K562 (cell line): ENCODE data around the gene ELL2.

DNA sequence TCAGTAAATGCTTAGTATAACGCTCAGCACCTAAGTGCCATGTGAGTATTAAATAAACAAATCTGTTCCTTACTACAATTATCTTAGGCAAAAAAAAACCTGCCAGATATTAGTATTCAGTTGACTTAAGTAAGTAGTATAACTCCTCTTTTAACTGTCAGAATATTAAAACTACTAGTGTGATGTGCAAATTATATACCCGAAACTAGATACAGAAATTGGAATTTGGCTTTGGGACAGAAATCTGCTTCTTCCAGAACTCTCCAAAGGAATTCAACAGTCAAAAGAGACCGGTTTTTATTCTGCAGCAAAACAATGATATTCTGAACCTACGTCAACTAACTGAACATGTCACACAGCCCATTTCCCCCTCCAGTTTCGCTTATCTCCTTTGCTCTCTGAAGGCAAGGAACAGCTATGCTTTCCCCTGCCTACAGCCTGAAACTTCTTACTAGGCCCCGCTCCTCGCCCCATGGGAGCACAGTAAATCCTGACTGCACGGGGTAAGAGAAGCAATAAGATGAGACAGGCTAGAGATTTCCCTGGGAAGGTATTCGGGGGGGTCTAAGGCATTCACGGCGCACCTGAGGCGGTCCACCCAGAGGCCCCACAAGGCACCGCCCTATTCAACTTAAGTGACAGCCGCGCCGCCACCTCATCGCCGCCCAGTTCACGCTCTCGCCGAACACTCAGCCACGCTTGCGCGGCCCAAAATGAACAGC lies 488 bp downstream of the SKIC3 start:
- RAMPAGE, long total RNA = no peak
- RRBS = no CpG with 5 or more reads among the region's 24 CpGs
PRO-cap:
- standard = bidirectional peak, plus-strand start at position 668 of the sequence, minus-strand start at position 628 of the sequence
- CoPRO, capped RNA only, 2 experiments = no peak in any of the 2 experiments
- CoPRO, capped and uncapped RNA, 2 experiments = no peak in any of the 2 experiments
- CoPRO, uncapped RNA only, 2 experiments = no peak in any of the 2 experiments
CAGE:
- cytosol, long polyA plus RNA = no peak
- long polyA plus RNA = no peak
- nucleolus, long total RNA = no peak
- nucleus, long polyA plus RNA = no peak

DNA sequence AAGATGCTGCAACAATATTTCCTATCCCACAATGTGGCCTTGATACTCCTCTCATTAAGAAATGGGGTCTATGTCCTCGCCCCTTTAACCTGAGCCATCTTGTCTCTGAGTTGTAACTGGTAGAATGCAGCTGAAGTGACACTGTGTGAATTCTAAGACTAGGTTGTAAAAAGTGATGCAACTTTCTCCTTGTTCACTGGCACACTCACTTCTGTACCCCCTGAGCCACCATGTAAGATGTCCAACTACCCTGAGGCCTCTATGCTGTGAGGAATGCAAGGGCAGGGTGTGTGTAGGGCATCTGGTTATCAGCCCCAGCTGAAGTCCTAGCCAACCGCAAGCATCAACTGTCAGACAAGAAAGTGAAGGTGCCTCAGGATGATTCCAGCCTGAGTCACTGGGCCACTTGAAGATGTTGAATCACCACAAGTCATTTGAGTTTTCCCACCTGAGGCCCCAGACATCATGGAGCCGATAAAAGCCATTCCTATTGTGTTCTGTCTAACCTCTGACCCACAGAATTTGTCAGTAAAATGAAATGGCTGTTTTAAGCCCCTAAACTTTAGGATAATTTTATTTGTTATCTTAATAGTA lies 18.8 kb upstream of the RHOBTB3 start:
- RAMPAGE, long total RNA = no peak
- RRBS = no CpG with 5 or more reads among the region's 3 CpGs
PRO-cap:
- standard = bidirectional peak, plus-strand start at position 433 of the sequence, minus-strand start at position 268 of the sequence
- CoPRO, capped RNA only, 2 experiments = peak in 2 of 2 experiments; most common plus-strand start position 433 of the sequence (in 1); most common minus-strand start position 364 of the sequence (in 2)
- CoPRO, capped and uncapped RNA, 2 experiments = peak in 2 of 2 experiments; most common plus-strand start position 350 of the sequence (in 1); most common minus-strand start position 268 of the sequence (in 1)
- CoPRO, uncapped RNA only, 2 experiments = peak in 1 of 2 experiments; most common plus-strand start position 168 of the sequence (in 1); most common minus-strand start position 167 of the sequence (in 1)
CAGE:
- cytosol, long polyA plus RNA = no peak
- long polyA plus RNA = no peak
- nucleolus, long total RNA = no peak
- nucleus, long polyA plus RNA = no peak

DNA sequence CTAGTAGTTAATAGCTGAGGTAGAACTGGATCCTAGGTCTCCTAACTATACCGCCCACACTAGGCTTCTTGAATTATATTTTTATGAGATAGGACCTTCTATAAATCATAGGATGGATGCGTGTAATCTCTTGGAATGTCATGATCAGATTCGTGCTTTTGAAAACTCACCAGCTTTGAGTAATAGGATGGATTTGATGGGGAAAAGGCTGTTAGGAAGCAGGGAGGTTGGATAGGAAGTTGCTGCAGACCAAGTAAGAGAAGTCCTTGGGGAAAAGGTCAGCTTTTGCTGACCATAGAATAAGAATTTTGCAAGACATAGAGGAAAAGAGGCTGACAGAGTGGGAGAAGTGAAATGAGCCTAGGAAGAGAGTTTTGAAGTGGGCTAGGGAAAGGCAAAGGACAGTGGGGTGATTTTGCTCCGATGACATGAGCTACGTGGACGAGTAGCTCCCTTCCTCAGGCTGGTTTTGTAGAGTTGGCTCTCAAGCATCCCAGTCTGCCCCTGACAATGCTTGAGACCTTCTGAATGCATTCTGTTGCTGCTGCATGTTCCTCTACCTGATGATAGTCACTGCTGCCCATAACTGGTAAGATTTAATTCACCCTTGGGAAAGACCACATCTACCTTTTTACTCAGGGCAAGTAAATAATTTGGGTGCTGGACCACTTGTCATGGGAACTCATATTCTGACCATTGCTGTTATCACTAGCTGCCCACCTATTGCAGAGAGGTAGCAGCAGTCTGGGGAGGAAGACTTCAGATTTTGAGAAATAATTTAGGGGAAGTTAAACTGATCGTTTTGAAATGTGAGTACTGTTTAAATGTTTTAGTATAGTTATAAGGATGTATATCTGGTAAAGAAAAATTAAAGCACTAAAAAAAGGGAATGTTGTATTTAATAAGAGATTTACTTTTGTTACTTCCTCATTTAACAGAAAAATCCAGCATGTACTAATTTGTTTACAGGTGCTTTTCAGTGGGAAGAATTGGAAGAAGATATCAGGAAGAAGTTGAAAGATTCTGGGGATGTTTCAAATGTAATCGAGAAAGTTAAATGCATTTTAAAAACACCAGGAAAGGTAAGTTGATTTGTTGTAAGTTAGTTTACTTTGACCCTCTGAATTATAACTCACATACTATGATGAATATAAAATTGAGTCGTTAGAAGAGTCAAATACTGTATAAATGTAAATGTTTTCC lies 31.8 kb downstream of the RHOBTB3 start:
- RAMPAGE, long total RNA = no peak
- RRBS = no CpG with 5 or more reads among the region's 9 CpGs
PRO-cap:
- standard = no peak
- CoPRO, capped RNA only, 2 experiments = no peak in any of the 2 experiments
- CoPRO, capped and uncapped RNA, 2 experiments = no peak in any of the 2 experiments
- CoPRO, uncapped RNA only, 2 experiments = peak in 1 of 2 experiments; most common plus-strand start position 474 of the sequence (in 1)
CAGE:
- cytosol, long polyA plus RNA = no peak
- long polyA plus RNA = no peak
- nucleolus, long total RNA = no peak
- nucleus, long polyA plus RNA = no peak

- RAMPAGE, long total RNA = no peak
- RRBS = no CpG with 5 or more reads among the region's 14 CpGs
PRO-cap:
- standard = no peak
- CoPRO, capped RNA only, 2 experiments = no peak in any of the 2 experiments
- CoPRO, capped and uncapped RNA, 2 experiments = no peak in any of the 2 experiments
- CoPRO, uncapped RNA only, 2 experiments = no peak in any of the 2 experiments
CAGE:
- cytosol, long polyA plus RNA = no peak
- long polyA plus RNA = no peak
- nucleolus, long total RNA = no peak
- nucleus, long polyA plus RNA = no peak
Observed at GRCh38 chr5:95857857-95858551, 35.5 kb upstream of the GLRX start.

DNA sequence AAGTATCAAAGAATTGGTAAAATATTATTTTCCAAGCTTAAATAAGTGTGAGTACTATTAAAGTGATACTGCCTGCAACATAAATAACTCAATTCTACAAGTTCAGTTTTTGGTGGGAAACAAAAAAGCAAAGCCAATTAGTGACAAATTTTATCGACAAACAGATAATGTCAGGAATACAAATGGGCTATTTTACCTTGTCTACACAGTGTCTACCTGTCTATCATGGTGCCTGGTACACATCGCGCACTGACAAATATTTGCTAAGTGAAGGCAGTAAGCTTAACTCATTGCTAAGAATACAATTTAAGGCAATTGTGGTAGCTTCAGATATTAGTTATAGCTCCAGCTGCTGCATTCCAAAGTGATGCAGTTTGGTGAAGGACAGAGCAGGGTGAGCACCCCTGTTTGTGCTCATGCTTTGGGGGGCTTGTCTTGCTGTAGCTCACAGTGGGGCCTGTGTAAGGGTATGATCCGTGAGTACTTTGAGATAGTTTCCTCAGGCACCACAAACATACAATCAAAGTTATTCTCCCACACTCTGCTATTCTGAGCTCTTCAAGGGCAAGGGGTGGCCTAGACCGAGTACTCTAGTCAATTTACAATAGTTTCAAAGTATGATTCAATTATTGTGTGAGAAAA lies 24.8 kb downstream of the ELL2 start:
- RAMPAGE, long total RNA = no peak
- RRBS = no CpG with 5 or more reads among the region's 5 CpGs
PRO-cap:
- standard = no peak
- CoPRO, capped RNA only, 2 experiments = no peak in any of the 2 experiments
- CoPRO, capped and uncapped RNA, 2 experiments = no peak in any of the 2 experiments
- CoPRO, uncapped RNA only, 2 experiments = no peak in any of the 2 experiments
CAGE:
- cytosol, long polyA plus RNA = no peak
- long polyA plus RNA = no peak
- nucleolus, long total RNA = no peak
- nucleus, long polyA plus RNA = no peak

- RAMPAGE, long total RNA = no peak
- RRBS = no CpG with 5 or more reads among the region's 5 CpGs
PRO-cap:
- standard = no peak
- CoPRO, capped RNA only, 2 experiments = no peak in any of the 2 experiments
- CoPRO, capped and uncapped RNA, 2 experiments = no peak in any of the 2 experiments
- CoPRO, uncapped RNA only, 2 experiments = no peak in any of the 2 experiments
CAGE:
- cytosol, long polyA plus RNA = no peak
- long polyA plus RNA = no peak
- nucleolus, long total RNA = no peak
- nucleus, long polyA plus RNA = no peak
Observed at GRCh38 chr5:95940532-95941505, 20.8 kb downstream of the ELL2 start.

DNA sequence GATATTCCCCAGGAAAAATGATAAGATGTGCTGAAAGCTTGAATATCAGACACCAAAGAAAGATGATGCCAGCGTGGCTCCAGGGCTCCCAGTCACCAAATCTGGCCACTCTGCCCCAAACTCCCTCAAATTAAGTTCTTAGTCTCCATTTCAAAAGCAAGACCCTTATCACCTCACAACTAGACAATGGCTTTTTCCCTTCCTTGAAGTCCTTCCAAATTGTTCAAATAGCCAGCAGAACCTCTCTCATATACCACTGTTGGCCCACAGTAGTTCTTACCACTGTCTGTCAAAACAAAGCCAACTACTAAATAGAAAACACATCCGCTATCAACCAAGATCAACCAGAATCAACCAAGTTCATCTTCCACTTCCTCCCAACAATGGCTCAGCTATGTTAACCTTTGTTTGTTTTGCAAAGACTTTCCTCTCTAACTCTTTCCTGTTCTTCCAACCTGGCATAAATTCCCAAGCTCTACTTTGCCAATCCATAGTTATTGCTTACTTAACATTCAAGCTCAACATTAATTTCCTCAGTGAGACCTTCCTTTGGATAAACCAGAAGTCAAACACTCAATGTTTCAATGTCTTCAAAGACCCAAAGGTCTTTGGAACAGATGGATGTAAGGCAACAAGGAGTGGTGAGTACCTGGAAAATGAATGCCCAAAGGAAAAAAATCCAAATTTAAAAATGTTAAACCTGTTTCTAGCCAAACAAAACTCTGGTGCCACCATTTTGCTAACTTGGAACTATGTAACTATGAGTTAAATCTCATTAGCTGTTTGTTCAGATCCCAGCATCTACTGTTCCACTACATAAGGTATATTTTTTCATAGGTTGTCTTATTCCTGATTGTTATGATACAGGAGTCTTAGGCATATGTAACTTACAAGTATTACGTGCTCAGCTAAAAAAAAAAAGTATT lies 15.1 kb downstream of the ELL2 start:
- RAMPAGE, long total RNA = no peak
- RRBS = no CpG with 5 or more reads among the region's 3 CpGs
PRO-cap:
- standard = no peak
- CoPRO, capped RNA only, 2 experiments = no peak in any of the 2 experiments
- CoPRO, capped and uncapped RNA, 2 experiments = no peak in any of the 2 experiments
- CoPRO, uncapped RNA only, 2 experiments = no peak in any of the 2 experiments
CAGE:
- cytosol, long polyA plus RNA = no peak
- long polyA plus RNA = no peak
- nucleolus, long total RNA = no peak
- nucleus, long polyA plus RNA = no peak

- RAMPAGE, long total RNA = no peak
PRO-cap:
- standard = no peak
- CoPRO, capped RNA only, 2 experiments = no peak in any of the 2 experiments
- CoPRO, capped and uncapped RNA, 2 experiments = no peak in any of the 2 experiments
- CoPRO, uncapped RNA only, 2 experiments = no peak in any of the 2 experiments
CAGE:
- cytosol, long polyA plus RNA = no peak
- long polyA plus RNA = no peak
- nucleolus, long total RNA = no peak
- nucleus, long polyA plus RNA = no peak
Observed at GRCh38 chr5:95949922-95950330, 11.7 kb downstream of the ELL2 start.

DNA sequence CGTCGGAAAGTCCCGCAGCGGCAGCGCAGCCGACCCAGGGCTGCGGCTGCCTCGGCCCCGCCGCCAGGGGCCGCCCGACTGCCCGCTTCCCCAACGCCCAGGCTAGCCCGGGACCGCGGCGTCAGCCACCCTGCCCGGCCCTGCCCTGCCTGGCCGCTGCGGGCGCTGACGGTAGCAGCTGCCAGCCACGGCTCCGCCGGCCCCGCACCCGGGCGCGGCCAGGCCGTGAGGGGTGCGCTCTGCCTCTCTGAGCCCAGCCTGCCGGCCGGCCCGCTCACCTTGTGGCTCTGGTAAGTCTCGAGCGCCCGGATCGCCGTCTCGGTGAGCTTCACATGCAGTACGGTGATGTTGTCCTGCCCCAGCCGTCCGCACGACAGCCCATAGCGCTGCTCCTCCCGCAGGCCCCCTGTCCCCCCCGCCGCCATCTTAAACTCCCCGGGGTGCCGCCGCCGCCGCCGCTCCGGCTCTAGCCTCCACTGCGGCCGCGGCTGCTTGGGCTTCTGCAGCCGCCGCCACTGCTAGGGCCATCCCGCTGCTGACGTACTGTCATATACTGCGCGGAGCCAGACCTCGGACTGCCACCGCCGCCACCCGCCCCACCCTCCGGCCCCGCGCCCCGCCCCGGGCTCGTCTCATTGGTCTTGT lies at the start of gene ELL2:
Gene ELL2 (minus strand): TSS at position 555 of the 645 bp plus-strand sequence.
- RAMPAGE, long total RNA = start-site peak on the minus strand centred at position 549 of the sequence, 47 bp wide, 62 and 22 reads in 2 replicates
- RRBS = 2% methylated on average over 15 of the region's 75 CpGs
PRO-cap:
- standard = bidirectional peak, plus-strand start at position 174 of the sequence, minus-strand start at position 53 of the sequence; unidirectional peak, minus-strand start at position 283 of the sequence; unidirectional peak, minus-strand start at position 375 of the sequence; bidirectional peak, plus-strand start outside the sequence, minus-strand start at position 577 of the sequence
- CoPRO, capped RNA only, 2 experiments = peak in 2 of 2 experiments; most common minus-strand start position 545 of the sequence (in 1)
- CoPRO, capped and uncapped RNA, 2 experiments = peak in 2 of 2 experiments; most common minus-strand start position 545 of the sequence (in 1)
- CoPRO, uncapped RNA only, 2 experiments = peak in 2 of 2 experiments; most common minus-strand start position 494 of the sequence (in 2)
CAGE:
- cytosol, long polyA plus RNA = no peak
- long polyA plus RNA = no peak
- nucleolus, long total RNA = no peak
- nucleus, long polyA plus RNA = no peak

- RAMPAGE, long total RNA = no peak
- RRBS = no CpG with 5 or more reads among the region's 3 CpGs
PRO-cap:
- standard = no peak
- CoPRO, capped RNA only, 2 experiments = no peak in any of the 2 experiments
- CoPRO, capped and uncapped RNA, 2 experiments = no peak in any of the 2 experiments
- CoPRO, uncapped RNA only, 2 experiments = no peak in any of the 2 experiments
CAGE:
- cytosol, long polyA plus RNA = no peak
- long polyA plus RNA = no peak
- nucleolus, long total RNA = no peak
- nucleus, long polyA plus RNA = no peak
Observed at GRCh38 chr5:96199552-96200094, 233.4 kb downstream of the PCSK1 start.

DNA sequence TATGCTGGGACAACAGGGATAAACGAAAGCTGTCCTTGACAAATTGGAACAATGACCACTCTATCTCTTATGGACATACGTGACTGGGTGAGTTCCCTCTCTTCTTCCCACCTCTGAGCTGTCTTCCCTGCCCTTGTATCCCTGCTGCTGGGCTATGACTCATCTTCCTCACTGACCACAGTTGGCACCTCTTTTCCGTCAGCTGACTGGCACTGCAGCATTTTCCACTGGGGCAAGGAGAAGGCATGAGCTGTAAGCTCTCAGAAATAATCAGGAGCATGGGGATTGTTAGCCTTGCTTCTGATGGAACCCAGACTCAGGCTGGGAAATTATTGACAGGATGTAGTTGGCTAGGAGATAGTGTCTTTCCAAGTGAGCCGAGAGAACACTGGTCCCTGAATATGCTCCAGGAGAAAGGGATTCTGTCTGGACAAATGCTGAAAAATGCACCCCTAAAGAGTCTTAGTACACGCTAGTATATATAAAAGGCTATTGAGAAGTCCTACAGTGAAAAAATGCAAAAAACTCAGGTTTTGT lies 48.6 kb downstream of the PCSK1 start:
- RAMPAGE, long total RNA = no peak
- RRBS = no CpG with 5 or more reads among the region's 5 CpGs
PRO-cap:
- standard = no peak
- CoPRO, capped RNA only, 2 experiments = no peak in any of the 2 experiments
- CoPRO, capped and uncapped RNA, 2 experiments = no peak in any of the 2 experiments
- CoPRO, uncapped RNA only, 2 experiments = no peak in any of the 2 experiments
CAGE:
- cytosol, long polyA plus RNA = no peak
- long polyA plus RNA = no peak
- nucleolus, long total RNA = no peak
- nucleus, long polyA plus RNA = no peak

GRCh38 chr5:96537161-96537847 lies 104.3 kb upstream of the PCSK1 start:
- RAMPAGE, long total RNA = no peak
- RRBS = no CpG with 5 or more reads among the region's 4 CpGs
PRO-cap:
- standard = no peak
- CoPRO, capped RNA only, 2 experiments = no peak in any of the 2 experiments
- CoPRO, capped and uncapped RNA, 2 experiments = no peak in any of the 2 experiments
- CoPRO, uncapped RNA only, 2 experiments = no peak in any of the 2 experiments
CAGE:
- cytosol, long polyA plus RNA = no peak
- long polyA plus RNA = no peak
- nucleolus, long total RNA = no peak
- nucleus, long polyA plus RNA = no peak

DNA sequence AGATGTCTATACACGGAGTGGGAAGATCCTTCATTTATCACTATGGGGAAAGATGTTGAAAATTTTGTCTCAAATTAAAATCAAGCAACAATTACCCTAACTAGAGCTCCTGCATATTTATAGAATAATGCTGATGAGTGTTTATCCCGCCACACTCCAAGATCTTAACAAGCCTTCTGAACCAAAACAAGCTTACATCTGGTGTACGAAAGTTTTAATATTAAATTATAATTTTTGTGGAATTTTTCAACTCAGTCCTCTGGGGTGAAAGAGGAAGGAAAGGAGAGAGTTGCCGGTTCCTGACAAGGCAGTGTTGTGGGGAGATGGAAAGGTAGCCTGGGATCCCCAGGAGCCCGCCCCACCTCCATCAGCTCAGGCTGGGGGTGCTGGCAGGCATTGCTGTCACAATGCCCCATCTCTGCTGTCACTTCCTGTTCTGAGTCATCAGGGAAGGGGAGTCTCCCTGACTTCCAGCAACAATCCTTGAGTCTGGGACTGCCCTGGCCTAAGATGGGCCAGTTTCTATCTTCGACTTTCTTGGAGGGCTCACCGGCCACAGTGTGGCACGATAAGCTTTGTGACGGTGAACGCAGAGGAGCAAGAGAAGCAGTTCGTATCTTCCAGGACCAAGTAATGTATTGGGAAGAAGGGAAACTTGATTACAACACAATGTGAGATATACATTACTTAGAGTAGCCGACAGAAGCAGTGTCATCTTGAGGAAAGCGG lies 64.5 kb downstream of the ERAP1 start:
- RAMPAGE, long total RNA = no peak
- RRBS = no CpG with 5 or more reads among the region's 13 CpGs
PRO-cap:
- standard = bidirectional peak, plus-strand start at position 486 of the sequence, minus-strand start at position 369 of the sequence
- CoPRO, capped RNA only, 2 experiments = peak in 1 of 2 experiments; most common plus-strand start position 486 of the sequence (in 1); most common minus-strand start position 398 of the sequence (in 1)
- CoPRO, capped and uncapped RNA, 2 experiments = no peak in any of the 2 experiments
- CoPRO, uncapped RNA only, 2 experiments = no peak in any of the 2 experiments
CAGE:
- cytosol, long polyA plus RNA = no peak
- long polyA plus RNA = no peak
- nucleolus, long total RNA = no peak
- nucleus, long polyA plus RNA = no peak

- RAMPAGE, long total RNA = no peak
- RRBS = 3% methylated on average over 13 of the region's 55 CpGs
PRO-cap:
- standard = bidirectional peak, plus-strand start at chr5:96936867, minus-strand start at chr5:96936604
- CoPRO, capped RNA only, 2 experiments = no peak in any of the 2 experiments
- CoPRO, capped and uncapped RNA, 2 experiments = no peak in any of the 2 experiments
- CoPRO, uncapped RNA only, 2 experiments = no peak in any of the 2 experiments
CAGE:
- cytosol, long polyA plus RNA = no peak
- long polyA plus RNA = no peak
- nucleolus, long total RNA = no peak
- nucleus, long polyA plus RNA = no peak
Observed at GRCh38 chr5:96936182-96937363, 693 bp downstream of the LNPEP start.

DNA sequence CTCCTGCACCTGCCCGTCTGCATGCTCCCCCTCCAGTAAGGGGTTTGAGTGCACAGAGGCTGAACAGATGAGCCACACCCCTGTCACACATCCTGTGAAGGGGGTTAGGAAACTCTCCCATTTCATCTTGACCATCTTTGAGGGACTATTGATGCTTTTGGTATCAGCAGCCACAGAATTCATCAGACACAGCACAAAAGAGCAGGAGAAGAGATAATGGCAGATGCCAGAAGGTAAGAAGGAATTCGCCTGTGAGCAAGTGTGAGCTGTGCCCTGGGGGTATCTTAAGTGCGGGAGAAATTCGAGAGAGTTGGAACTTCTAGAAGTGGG lies 68.8 kb downstream of the LIX1 start:
- RAMPAGE, long total RNA = no peak
- RRBS = no CpG with 5 or more reads among the region's 4 CpGs
PRO-cap:
- standard = no peak
- CoPRO, capped RNA only, 2 experiments = no peak in any of the 2 experiments
- CoPRO, capped and uncapped RNA, 2 experiments = no peak in any of the 2 experiments
- CoPRO, uncapped RNA only, 2 experiments = no peak in any of the 2 experiments
CAGE:
- cytosol, long polyA plus RNA = no peak
- long polyA plus RNA = no peak
- nucleolus, long total RNA = no peak
- nucleus, long polyA plus RNA = no peak

GRCh38 chr5:98298273-98298558 lies 475.2 kb upstream of the RGMB start:
- RAMPAGE, long total RNA = no peak
PRO-cap:
- standard = no peak
- CoPRO, capped RNA only, 2 experiments = no peak in any of the 2 experiments
- CoPRO, capped and uncapped RNA, 2 experiments = no peak in any of the 2 experiments
- CoPRO, uncapped RNA only, 2 experiments = no peak in any of the 2 experiments
CAGE:
- cytosol, long polyA plus RNA = no peak
- long polyA plus RNA = no peak
- nucleolus, long total RNA = no peak
- nucleus, long polyA plus RNA = no peak

DNA sequence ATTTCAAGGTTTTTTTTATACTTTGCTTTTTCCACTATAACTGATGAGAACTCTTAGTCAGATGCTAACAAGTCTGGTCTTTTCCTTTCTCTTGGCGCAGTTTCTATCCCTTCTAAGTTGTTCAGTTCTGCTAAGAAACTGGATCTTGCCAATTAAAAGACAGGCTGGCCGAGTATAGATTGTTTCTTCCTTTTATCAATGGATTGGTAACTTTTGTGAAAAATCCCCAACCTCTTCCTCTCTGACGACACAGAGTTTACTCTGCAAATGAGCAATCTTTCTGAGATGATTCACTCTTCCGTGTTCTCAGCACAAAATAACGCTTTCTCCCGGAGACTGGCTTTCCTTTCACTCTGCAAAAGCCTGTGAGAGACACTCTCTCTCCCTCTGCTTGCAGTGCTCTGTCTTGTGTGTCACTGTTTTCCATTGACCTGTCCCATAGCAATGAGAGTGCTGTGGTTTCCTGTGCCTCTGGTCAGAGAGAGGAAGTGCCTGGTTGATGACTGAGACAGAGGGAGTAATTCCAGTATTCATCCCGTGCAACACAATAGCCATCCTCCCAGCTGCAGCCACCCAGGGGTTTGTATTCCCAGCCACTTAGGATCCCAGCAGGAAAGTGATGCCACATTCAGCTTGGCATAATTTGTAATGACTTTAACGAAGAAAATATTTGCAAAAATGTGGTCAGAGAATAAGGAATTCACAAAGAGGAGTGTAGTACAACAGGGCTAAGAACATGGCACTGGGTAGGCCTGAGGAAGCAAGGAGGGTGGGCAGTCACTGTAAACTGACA lies 463.7 kb upstream of the RGMB start:
- RAMPAGE, long total RNA = no peak
- RRBS = no CpG with 5 or more reads among the region's 8 CpGs
PRO-cap:
- standard = no peak
- CoPRO, capped RNA only, 2 experiments = no peak in any of the 2 experiments
- CoPRO, capped and uncapped RNA, 2 experiments = no peak in any of the 2 experiments
- CoPRO, uncapped RNA only, 2 experiments = no peak in any of the 2 experiments
CAGE:
- cytosol, long polyA plus RNA = no peak
- long polyA plus RNA = no peak
- nucleolus, long total RNA = no peak
- nucleus, long polyA plus RNA = no peak